ENCODE measurements around the gene FMOD.

- RRBS, result no CpG with 5 or more reads among the region's 3 CpGs
Observed at GRCh38 chr1:202063016-202063568, 52.7 kb downstream of the ELF3 start.

DNA sequence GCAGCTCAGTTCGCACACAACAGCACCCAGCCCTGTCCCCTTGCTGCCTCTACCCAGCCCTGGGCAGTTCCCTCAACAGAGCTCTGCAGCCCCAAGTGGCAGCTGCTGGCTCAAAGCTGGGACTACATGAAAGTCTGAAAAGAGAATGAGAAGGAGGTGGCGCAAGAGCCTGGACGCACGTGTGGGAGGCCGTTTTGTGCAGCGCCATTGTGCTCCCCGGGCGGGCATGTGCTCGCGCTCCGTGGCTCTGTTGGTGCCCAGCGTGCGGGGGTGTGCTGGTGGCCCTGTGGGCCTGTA is 10.3 kb downstream of the GPR37L1 start:
- RRBS, result no CpG with 5 or more reads among the region's 13 CpGs

GRCh38 chr1:202150672-202150994 is 6.1 kb upstream of the ARL8A start:
- RRBS, result no CpG with 5 or more reads among the region's 8 CpGs

DNA sequence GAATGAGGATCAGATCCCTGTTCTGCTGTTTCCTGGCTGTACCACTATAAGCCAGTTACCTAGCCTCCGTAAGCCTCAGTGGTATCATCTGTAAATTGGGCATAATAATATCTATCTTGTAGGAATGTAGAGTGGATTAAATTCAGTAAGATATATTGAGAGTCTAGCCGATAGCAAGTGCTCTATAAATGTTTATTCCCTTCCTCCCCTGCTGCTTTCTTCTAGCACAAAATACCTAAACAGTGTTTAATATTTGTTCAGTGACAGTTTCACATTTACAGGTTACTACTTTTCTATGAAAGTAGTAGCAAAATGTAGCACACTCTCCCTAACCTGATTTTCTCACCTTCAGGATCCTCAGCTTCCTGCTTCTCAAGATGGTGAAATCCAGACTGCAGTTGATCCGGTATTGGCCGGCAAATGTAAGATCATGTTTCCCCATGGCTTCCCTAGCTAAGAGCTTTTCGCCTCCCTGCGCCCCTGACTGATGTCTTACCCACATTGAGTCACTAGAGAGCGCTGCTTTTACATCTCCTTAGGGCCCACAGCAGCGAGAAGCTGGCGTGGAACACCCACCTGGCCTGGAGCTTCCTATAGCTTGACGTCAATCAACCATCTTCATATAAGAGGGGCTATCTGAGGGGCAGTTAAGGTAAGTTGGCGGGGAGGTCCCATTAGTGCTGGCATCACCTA is 5.8 kb downstream of the PTPN7 start:
- RRBS, result no CpG with 5 or more reads among the region's 11 CpGs

- RRBS, result no CpG with 5 or more reads among the region's 9 CpGs
Observed at GRCh38 chr1:202155192-202155915, 5.0 kb downstream of the PTPN7 start.

- RRBS, result no CpG with 5 or more reads among the region's 14 CpGs
Observed at GRCh38 chr1:202158880-202159846, 1.2 kb downstream of the PTPN7 start.

DNA sequence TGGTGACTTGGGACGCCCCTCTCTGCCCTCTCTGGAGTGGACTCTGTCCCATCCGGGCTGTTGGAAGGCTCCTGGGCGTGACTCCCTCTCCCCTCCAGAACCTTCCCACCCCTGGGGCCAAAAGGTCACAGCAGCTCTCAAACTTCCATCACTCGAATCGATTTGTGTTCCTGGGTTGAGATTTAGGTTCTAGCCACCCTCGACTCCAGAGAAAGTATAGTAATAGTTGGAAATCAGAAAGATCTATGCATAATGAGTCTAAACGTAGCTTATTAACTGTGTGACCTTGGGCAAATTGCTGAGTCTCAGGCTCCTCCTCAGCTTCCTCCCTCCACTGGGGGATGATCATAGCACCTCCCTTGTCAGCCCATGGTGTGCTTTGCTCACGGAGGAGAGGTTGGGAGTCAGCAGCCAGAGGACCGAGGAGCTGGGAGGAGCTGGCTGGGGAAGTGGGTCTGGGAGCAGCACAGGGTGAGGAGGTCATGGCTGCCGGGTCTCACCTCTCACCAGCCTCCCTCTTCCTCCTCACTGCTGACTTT is 2.3 kb upstream of the PTPN7 start:
- RRBS, result 19% methylated on average over 1 of the region's 10 CpGs

GRCh38 chr1:202583372-202584112 is 126.7 kb downstream of the SYT2 start:
- RRBS, result no CpG with 5 or more reads among the region's 2 CpGs

DNA sequence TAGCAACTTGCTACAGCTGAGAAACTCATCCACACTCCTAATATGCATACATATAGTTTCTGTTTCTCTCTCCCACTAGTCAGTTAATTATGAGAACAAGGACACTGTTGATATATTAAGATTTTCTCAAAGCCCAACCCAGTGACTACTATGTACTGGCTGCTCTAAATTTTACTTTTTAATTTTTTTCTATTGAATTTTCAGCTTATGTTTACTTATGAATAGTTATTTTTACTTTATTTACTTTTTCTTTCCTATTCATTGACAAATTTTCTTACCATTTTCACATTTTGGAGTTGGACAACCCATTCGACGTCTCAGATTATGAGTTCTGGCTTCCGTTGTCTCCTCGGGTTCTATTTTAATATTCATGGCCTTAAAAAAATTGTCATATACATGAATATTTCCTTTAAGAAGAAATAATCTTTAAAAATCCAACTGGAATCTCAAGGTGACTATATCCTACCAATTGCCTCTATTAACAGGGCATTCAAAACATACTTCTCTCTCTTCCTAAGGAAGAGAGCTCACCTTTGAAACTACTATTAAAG is 44.4 kb downstream of the KDM5B start:
- RRBS, result no CpG with 5 or more reads among the region's 4 CpGs

DNA sequence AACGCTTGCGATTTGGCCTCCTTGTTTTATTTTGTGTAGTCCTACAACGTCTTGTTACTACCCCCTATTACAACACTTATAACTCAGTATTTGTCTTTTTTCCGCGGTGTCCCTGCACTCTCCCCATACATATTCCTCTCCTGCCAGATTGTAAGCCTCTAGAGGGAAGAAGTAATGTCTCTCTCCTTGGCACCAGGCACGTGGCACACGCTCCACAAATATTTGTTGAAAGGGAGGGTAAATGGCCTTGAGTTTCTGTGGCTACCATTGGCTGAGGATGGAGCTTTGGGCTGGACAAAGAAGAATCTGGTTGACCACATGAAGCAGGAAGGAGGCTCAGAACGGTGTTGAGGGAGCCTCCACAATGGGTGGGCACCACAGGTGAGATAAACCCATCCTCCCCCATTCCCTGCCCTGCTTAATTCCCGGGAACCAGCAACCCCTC is 3.6 kb upstream of the KDM5B start:
- RRBS, result no CpG with 5 or more reads among the region's 9 CpGs

GRCh38 chr1:202968718-202969304 is 1.8 kb upstream of the CYB5R1 start:
- RRBS, result no CpG with 5 or more reads among the region's 6 CpGs

- RRBS, result no CpG with 5 or more reads among the region's 10 CpGs
Observed at GRCh38 chr1:203005607-203006045, 1.5 kb upstream of the TMEM183A start.

GRCh38 chr1:203069252-203069766 is 16.5 kb downstream of the MYOG start:
- RRBS, result no CpG with 5 or more reads among the region's 5 CpGs

DNA sequence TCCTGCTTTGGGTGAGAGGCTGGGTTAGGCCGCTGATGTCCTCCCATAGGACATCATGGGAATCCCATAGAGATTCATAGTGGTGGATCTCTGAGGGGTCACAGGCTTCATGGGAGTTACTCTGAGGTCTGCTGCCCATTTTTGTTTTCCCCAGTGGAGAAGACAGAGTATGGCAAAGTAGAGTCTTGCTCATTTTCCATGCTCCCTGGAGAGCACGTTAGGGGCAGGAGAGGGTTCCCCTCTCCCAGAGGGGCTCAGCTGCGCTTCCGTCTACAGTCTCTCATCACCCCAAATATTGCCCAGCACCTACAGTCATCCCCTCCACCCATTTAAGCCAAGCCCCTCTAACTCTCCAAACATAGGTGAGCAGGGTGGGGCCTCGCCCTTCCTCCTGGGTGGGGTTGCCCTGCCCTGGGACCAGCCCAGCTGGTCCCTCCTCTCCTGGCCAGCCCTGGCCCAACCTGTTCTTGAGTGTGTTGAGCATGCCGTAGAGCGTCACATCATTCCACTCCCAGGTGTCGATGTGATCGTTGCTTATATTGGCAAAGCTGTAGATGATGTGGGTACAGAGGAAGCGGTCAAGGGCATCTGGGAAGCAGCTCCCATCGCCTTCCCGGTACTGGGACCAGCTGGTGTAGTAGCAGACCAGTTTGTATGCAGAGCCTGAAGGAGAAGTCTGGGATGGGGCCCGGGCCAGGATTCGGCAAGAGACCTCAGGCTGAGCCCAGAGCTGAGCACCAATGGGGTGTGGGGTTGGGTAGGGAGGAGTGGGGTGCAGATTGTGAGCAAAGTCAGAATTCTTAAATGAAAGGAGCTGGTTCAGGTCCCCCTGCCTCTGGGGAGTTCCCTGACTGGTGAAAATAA is 1.5 kb downstream of the CHI3L1 start:
- RRBS, result 73% methylated on average over 2 of the region's 14 CpGs

GRCh38 chr1:203281914-203282733 is 23.2 kb upstream of the BTG2 start:
- RRBS, result no CpG with 5 or more reads among the region's 8 CpGs

DNA sequence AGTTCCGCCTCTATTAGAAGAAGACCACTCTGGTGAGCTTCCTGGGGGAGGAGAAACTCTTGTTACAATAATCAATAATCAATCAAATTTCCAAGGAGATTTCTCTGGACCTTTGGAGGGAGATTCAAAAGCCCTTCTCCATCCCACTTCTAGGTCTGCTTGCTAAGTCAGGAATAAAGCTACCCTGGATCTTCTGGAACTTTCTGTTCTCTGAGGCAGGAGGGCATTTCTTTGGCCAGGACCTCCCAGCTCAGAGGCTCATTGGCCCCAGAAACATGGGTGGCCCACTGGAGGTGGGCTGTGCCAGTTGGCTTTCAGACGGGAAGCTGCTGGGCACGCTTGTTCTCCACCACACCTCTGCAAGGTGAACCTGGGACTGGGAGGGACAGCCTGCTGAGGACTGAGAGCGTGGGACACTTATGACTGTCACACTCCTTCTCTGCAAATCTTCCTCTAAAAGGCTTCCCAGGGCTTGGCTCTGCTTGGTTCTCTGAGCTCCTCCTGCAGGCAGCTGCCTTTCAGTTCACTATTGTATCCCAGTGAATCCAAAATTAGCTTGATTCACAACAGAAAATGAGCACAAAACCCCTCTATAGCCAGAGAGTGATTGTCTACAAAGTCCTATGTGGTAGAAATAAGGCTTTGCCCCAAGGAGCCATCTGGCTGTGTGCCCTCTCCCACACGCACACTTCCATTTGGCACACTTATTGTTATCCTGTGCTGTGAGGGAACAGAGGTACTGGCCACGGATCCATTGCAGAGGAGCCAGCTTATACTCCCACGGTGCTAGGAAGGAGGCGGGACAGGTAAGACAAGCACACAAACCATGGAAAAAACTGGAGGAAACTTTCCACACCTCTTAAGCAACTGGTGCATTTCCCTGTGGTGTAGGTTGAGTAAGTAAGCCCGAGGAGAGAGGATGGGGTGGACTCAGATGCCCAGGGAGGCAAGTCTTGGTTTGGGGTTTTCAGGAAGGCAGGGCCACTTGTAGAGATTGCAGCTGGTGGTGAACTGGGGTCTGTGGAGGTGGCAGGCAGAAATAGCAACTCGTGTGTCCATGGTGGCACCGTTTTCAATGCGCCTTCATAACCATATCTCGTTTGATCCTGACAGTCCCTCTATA is 19.0 kb upstream of the BTG2 start:
- RRBS, result no CpG with 5 or more reads among the region's 13 CpGs

GRCh38 chr1:203287883-203288312 is 17.4 kb upstream of the BTG2 start:
- RRBS, result no CpG with 5 or more reads among the region's 5 CpGs

GRCh38 chr1:203350949-203351564 is at the start of gene FMOD:
TSS of gene FMOD (minus strand) at chr1:203351122.
- RRBS, result no CpG with 5 or more reads among the region's 18 CpGs

DNA sequence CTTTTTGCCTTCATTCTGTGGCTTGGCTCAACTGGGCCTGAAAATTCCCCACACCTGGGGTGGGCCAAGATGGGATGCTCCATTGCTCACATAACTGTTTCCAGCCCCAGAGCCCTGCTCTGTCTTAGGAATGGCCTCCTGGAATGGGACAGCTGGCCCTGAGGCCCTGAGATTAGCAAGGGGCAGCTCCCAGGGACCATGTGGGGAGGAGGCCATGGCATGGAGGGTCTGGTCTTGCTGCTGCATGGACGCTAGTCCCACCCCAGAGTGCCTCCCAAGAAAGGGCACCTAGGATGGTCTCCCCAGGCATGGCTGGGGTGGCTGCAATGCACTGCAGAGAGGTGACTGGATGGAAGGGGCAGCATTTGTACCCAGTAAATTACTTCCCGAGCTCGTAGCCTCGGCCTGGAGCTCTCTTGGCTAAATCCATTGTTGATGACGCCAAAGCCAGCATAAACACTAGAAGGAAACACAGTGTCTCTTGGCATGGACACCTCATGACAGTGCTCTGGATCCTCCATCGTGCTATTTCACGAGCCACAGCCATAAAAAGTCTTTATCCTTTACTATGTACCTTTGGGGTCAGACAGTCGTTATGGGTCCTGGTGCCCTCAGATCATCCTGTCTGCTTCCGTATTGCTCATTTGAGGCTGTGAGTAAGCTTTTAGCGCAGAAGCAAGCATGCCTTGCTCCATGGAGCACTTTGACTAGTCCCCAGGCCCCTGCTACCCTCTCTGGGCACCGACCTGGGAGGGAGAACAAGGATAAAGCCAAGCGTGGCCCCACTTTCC is 10.5 kb upstream of the PRELP start:
- RRBS, result no CpG with 5 or more reads among the region's 12 CpGs

GRCh38 chr1:203465801-203466317 is 9.7 kb upstream of the PRELP start:
- RRBS, result no CpG with 5 or more reads among the region's 8 CpGs